PFSK-1 (cell line): ENCODE results near the gene GH2.

DNA sequence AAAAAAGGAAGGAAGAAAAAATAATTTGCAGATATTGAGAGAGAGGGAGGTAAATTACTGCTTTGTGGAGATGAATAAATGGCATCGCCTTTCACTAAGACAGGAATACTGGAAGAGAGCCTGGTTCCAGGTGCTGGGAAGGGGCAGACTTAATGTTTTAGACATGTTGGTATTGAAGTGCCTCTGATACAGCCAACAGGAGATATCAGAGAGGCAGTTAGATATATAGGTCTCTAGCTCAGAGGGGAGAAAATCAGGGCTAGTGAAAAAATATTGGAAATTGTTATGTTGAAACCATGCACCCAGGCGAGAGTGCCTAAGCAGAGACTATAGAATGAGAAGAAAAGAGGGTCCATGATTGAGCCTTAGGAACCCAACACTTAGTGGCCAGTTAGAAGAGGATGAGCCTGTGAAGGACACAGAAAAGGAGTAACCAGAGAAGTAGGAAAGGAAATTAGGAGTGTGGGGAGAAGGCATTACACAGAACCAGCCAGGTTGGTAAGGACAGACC is 27.6 kb downstream of the LIMD2 start:
- RRBS, result no CpG with 5 or more reads among the region's 2 CpGs

DNA sequence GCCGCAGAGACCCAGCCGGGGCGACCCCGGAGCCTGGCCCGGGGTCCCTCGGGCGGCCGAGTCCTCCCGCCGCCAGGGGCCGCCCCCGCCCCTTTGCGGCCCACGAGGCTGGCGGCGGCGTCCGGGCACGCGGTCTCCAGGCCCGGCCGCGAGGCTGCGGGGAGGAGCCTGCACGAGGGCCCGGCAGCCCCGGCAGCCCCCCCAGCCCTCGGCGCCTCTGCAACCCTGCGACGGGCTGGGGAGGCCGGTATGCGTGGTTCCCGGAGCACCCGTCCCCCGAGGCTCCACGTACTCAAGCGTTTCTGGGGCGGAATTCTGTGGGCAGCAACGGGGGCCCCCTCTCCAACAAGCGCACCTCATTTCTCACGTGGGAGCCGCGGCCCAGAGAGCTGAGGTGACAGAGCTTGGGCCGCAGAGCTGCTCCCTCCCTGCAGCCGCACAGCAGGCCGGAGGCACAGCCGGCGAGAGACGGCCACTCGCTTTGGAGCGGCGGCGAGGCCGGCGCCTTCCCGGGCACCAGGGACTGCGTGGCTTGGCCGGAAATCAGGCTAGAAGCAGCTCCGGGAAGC is 788 bp upstream of the LIMD2 start:
- RRBS, result 94% methylated on average over 34 of the region's 60 CpGs

GRCh38 chr17:63750483-63750756 is 8.8 kb upstream of the STRADA start:
- RRBS, result no CpG with 5 or more reads among the region's 5 CpGs

GRCh38 chr17:63752150-63752608 is 10.6 kb upstream of the STRADA start:
- RRBS, result no CpG with 5 or more reads among the region's 2 CpGs

GRCh38 chr17:63772700-63773088 is 703 bp downstream of the CCDC47 start:
- RRBS, result no CpG with 5 or more reads among the region's 5 CpGs

DNA sequence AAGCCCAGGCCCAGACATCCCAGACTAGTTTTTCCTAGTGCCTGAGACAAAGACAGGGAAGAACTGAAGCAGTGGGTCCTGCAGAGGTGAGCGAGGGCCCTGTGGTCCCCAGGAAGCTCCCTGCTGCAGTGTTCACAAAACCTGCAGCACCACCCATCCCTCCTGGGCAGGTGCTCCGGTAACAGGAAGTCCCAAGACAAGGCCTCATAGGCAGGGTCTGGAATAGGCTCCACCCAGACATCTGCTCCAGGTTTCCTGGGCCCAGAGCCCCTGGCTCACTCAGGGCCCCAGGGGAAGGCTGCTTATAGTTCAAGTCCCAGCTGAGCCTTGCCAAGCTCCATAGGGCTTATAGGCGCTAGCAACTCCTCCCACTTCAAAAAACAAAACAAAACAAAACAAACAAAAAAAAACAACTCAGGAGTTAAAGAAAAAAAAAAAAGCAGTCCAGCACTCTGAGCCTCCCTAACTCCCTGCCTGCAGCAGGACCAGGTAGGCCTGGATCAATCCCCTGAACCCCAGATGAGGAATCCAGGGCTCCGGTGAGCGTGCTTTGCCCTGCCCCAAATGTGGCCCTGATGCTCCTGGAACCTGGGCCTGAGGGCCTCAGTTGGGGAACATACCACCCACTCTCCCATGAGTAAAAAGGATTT is 3.2 kb downstream of the SMARCD2 start:
- RRBS, result 50% methylated on average over 2 of the region's 5 CpGs

GRCh38 chr17:63881844-63882212 is at the start of gene GH2:
TSS of gene GH2 (minus strand) at chr17:63881944.
- RRBS, result no CpG with 5 or more reads among the region's 7 CpGs

DNA sequence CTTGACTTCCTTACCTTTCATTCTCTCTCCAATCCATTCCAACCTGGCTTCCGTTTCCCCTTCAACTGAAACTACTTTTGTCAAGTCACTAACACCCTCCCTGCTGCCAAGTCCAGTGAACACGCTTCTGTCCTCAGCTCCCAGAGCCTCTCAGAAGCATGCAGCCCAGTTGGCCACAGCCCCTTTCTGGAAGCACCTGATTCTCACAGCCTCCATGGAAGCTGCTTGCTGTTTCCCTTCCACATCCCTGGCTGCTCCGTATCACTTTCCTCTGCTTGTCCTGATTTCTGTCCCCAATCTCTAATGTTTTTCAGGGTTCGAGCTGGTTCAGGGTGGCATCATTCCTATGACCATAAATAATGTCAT is 4.1 kb upstream of the SCN4A start:
- RRBS, result no CpG with 5 or more reads among the region's 4 CpGs

GRCh38 chr17:63987308-63987999 is 10.7 kb upstream of the PRR29 start:
- RRBS, result no CpG with 5 or more reads among the region's 15 CpGs

- RRBS, result no CpG with 5 or more reads among the region's 1 CpG
Observed at GRCh38 chr17:64051166-64051560, 30.7 kb upstream of the ICAM2 start.

- RRBS, result no CpG with 5 or more reads among the region's 12 CpGs
Observed at GRCh38 chr17:64056184-64057196, 36.1 kb upstream of the ICAM2 start.

GRCh38 chr17:64174558-64175434 is 44.9 kb upstream of the ERN1 start:
- RRBS, result no CpG with 5 or more reads among the region's 8 CpGs

- RRBS, result no CpG with 5 or more reads among the region's 7 CpGs
Observed at GRCh38 chr17:64327169-64328158, 63.2 kb downstream of the PECAM1 start.

GRCh38 chr17:64354810-64355173 is 35.9 kb downstream of the PECAM1 start:
- RRBS, result no CpG with 5 or more reads among the region's 4 CpGs

- RRBS, result no CpG with 5 or more reads among the region's 20 CpGs
Observed at GRCh38 chr17:64411859-64412464, 21.3 kb upstream of the PECAM1 start.

- RRBS, result no CpG with 5 or more reads among the region's 4 CpGs
Observed at GRCh38 chr17:64497991-64498685, 1.3 kb upstream of the POLG2 start.

DNA sequence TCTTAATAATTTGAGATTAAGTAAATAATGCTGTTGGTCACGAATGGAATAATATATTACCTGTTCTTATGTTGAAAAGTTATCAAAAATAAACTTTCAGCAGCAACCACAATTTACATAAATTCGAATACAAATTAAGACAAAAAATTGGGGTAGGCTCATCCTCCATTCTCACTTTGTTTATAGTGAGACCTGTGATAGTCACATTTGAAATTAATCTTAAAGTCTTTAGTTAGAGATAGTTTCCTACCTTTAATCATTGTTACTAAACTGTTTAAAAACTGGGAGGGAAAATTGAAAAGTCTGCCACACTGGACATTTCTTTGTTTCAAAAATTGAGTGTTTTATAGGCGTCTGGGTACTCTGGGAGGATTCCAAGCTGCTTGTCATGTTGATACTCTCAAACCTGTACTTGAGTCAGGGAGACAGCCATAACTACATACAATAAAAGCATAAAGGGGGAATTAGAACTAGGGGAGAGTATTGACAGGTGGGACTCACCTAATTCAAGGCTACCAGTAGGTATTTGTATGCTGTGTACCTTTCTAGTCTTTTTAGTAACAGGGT is 8.1 kb downstream of the CEP95 start:
- RRBS, result no CpG with 5 or more reads among the region's 3 CpGs

DNA sequence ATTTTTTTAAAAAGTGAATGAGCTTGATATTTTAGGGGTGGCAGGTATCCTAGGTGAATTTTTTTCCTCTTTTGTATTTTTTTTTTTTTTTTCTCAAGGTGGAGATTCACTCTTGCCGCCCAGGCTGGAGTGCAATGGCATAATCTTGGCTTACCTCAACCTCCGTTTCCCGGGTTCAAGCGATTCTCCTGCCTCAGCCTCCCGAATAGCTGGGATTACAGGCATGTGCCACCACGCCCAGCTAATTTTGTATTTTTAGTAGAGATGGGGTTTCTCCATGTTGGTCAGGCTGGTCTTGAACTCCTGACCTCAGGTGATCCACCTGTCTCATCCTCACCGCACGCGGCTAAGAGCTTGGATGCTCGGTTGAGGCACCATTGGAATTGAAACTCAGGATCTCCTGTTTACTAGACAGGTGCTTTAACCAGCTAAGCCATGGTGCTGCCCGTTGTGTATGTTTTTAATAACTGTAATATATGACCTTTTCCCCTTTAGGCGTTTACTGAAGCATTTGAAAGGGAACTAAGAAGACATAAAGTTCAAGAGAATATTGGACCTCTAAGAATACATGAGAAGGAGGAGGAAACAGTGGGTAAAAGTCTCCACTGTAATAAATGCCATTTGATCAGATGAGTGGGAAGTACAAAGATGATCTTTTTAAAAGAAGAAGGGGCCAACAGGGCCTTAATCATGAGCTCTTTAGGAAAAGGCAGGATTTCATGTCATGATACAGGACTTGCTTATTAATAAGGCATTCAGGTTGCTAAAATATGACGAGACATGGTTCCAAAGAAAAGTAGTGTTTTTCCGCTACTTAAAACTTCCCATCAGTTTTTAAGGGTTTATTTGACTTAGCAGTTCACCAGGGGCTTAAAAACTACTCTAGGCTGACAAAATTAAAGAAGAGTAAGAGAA is 23.9 kb downstream of the CEP95 start:
- RRBS, result no CpG with 5 or more reads among the region's 14 CpGs

DNA sequence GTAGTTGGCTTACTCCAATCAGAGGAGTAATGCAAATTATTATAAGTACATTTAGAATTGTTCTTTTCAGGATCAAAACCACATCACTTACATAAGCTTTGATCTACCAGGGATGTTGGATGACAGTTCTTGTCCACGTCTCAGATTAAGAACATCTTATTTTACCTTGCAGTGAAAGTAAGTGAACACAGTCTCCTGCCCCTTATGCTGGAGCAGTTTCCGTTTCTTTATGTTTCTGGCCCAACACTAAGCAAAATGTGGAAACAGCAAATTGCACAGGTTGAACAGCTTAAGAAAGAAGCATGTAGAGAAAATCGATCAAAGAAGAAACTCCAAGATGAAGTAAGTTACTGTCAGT is 25.9 kb downstream of the CEP95 start:
- RRBS, result no CpG with 5 or more reads among the region's 3 CpGs

GRCh38 chr17:64761828-64762458 is 99.8 kb upstream of the SMURF2 start:
- RRBS, result no CpG with 5 or more reads among the region's 5 CpGs